ENCODE measurements around the gene TNFRSF1B.

- PRO-cap, 3 experiments = peak in 1 of 3 experiments; most common minus-strand start chr1:11796545 (in 1)
- RRBS = no CpG with 5 or more reads among the region's 10 CpGs
These were observed 9.5 kb downstream of the MTHFR start for GRCh38 chr1:11796191-11796801.

DNA sequence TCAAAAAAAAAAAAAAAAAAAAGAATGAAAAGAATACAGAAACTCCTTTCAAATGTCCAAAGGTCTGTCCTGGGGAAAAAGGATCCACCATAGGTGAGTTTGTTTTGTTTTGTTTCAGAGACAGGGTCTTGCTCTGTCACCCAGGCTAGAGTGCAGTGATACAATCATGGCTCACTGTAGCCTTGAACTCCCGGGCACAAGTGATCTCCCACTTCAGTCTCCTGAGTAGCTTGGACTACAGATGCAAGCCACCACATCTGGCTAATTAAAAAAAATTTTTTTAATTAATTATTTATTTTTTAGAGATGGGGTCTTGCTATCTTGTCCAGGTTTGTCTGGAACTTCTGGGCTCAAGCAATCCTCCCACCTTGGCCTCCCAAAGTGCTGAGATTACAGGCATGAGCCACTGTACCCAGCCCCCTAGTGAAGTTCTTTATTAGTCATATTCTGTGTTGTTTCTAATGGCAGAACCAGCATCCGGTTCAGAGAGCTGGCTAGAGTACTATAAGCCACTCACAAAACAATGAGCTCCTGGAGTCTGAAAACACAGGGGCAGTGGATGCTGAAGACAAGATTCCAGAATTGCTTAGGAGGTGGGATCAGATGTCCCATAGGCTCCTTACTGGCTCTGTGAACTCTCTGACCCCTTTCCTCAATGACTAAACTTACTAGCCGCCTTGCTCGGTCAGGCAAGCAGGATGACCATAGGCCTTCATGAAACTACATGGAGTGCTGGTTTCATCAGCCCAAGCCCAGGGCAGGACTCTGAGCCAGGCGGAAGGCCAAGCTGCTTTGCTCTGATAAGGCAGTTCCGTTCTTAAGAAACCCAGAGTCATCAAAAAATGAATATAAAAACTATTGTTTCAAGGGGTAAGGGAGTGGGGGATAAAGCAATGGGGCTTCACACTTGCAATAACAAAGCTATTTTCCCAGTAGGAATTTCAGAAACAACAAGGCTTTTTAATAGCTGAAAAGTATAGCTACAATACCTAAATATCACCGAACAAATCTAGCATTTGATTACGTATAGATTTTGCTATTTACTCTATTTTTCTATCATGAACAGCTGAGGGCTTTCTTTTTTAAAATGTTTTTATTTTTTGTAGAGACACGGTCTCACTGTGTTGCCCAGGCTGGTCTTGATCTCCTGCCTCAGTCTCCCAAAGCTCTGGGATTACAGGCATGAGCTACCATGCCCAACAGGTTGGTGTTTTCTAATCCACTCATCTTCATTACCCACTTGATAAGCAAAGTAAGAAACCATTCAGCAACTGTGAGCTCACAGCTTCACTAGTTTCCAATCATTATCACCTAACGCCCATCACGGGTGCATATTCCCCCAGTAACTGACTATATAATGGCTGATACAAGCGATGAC is 8.1 kb downstream of the MTHFR start:
- PRO-cap, 3 experiments = no peak in any of the 3 experiments
- RRBS = no CpG with 5 or more reads among the region's 12 CpGs

GRCh38 chr1:11802955-11803384 is 2.8 kb downstream of the MTHFR start:
- PRO-cap, 3 experiments = no peak in any of the 3 experiments
- RRBS = 7% methylated on average over 6 of the region's 15 CpGs

- PRO-cap, 3 experiments = no peak in any of the 3 experiments
- RRBS = 4% methylated on average over 6 of the region's 17 CpGs
These were observed 253 bp downstream of the CLCN6 start for GRCh38 chr1:11806313-11806575.

- PRO-cap, 3 experiments = no peak in any of the 3 experiments
- RRBS = no CpG with 5 or more reads among the region's 14 CpGs
These were observed 14.3 kb downstream of the NPPA start for GRCh38 chr1:11833105-11833877.

DNA sequence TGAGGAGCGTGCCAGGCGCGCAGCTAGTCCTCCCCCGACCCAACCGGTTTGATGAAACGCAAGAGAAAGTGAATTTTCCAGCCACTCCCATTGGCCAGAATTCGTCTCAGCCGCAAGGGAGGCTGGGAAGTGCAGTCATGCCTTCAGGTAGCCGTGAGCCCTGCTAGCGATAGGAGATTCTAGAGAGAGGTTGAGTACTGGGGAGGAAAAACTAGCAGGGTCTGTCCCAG is 17.4 kb downstream of the KIAA2013 start:
- PRO-cap, 3 experiments = peak in 3 of 3 experiments; most common plus-strand start position 172 of the sequence (in 2); most common minus-strand start position 50 of the sequence (in 3)
- RRBS = 2% methylated on average over 4 of the region's 10 CpGs

DNA sequence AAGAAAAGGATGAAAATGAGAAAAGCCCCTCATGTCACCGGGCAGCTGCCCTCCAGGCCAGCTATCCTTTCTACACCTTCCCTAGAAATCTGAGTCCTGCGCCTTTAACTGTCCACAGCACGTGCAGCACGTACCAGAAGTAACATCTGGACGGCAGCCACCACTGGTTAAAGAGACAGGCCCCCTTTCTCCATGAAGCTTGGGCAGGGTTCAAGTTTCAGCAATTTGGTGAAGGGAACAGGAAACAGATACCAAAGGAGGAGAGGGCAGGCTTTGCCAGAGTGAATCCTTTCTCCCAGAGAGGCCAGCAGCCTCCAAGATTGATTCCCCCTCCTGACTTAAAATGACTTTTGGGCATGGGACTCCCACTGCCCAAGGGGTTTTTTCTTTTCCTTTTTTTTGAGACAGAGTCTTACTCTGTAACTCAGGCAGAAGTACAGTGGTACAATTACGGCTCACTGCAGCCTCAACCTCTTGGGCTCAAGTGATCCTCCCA is 3.7 kb upstream of the KIAA2013 start:
- PRO-cap, 3 experiments = no peak in any of the 3 experiments
- RRBS = no CpG with 5 or more reads among the region's 6 CpGs

DNA sequence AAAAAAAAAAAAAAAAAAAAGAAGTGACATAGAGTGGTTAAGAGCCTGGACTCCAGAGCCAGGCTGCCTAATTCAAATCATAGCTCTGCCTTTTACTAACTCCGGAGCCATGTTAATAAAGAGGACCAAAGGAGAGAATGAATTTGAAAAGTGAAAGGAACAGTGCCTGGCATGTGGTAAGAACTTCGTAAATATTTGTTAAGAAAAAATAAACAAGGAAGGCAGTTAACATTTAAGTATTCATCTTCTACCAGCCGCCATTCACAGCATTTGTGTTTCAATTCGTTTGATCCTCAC is 11.6 kb downstream of the MFN2 start:
- PRO-cap, 3 experiments = no peak in any of the 3 experiments
- RRBS = no CpG with 5 or more reads among the region's 4 CpGs

GRCh38 chr1:12166653-12167139 is at the start of gene TNFRSF1B:
TNFRSF1B (plus strand) TSS chr1:12166991.
- PRO-cap, 3 experiments = peak in 3 of 3 experiments; most common plus-strand start chr1:12166991 (in 3); most common minus-strand start chr1:12166894 (in 2)
- RRBS = no CpG with 5 or more reads among the region's 44 CpGs

GRCh38 chr1:12171501-12172411 is 5.0 kb downstream of the TNFRSF1B start:
- PRO-cap, 3 experiments = no peak in any of the 3 experiments
- RRBS = 17% methylated on average over 3 of the region's 18 CpGs

- PRO-cap, 3 experiments = no peak in any of the 3 experiments
- RRBS = no CpG with 5 or more reads among the region's 9 CpGs
These were observed 16.1 kb downstream of the TNFRSF1B start for GRCh38 chr1:12182918-12183349.

GRCh38 chr1:12208204-12209305 is 21.3 kb upstream of the VPS13D start:
- PRO-cap, 3 experiments = no peak in any of the 3 experiments
- RRBS = no CpG with 5 or more reads among the region's 17 CpGs

- PRO-cap, 3 experiments = no peak in any of the 3 experiments
- RRBS = no CpG with 5 or more reads among the region's 6 CpGs
These were observed 156.6 kb downstream of the DHRS3 start for GRCh38 chr1:12461298-12461903.

DNA sequence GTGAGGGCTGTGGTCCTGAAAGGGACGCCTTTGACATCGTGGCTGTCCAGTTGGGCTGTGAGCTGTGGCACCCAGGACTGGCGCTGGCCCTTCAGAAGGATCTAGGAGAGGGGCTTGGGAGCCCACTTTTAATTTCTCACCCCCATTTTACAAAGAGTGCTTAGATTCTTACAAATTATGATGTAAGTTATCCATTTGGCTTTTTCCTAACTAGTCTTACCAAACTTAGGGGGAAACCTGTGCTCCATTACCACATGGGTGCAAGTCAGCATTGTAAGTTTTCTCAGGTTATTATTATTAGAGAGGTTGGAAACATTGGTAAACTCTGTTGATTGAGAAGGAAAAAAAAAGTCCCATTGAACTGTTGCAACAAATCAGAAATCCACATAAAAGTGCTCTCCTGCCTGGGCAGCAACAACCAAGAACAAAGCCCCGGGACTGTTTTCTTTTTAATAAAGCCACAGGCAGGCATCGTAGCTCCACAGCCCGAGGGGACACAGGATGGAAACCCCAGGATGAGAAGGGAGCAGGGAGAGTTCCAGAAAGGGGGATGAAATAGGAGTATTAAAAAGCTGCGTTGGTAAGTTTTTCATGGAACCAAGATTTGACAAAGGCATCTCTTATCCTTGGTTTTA is 108.3 kb downstream of the DHRS3 start:
- PRO-cap, 3 experiments = no peak in any of the 3 experiments
- RRBS = no CpG with 5 or more reads among the region's 7 CpGs

GRCh38 chr1:12579607-12580788 is 38.0 kb downstream of the DHRS3 start:
- PRO-cap, 3 experiments = no peak in any of the 3 experiments
- RRBS = 43% methylated on average over 8 of the region's 28 CpGs

DNA sequence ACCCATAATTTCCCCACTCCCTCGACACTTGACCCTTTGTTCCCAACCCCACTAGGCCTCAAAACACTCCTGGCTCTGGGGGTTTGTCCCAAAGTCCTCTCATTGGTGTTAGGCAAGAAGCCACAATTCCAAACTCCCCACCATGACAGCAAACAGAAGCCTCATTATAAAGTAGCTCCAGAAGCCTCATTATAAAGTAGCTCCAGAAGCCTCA is 3.1 kb downstream of the DHRS3 start:
- PRO-cap, 3 experiments = no peak in any of the 3 experiments
- RRBS = no CpG with 5 or more reads among the region's 1 CpG

- PRO-cap, 3 experiments = no peak in any of the 3 experiments
- RRBS = no CpG with 5 or more reads among the region's 7 CpGs
These were observed 2.8 kb downstream of the DHRS3 start for GRCh38 chr1:12615196-12615569.

GRCh38 chr1:13613777-13614012 is 30.1 kb downstream of the PDPN start:
- PRO-cap, 3 experiments = no peak in any of the 3 experiments
- RRBS = no CpG with 5 or more reads among the region's 3 CpGs

DNA sequence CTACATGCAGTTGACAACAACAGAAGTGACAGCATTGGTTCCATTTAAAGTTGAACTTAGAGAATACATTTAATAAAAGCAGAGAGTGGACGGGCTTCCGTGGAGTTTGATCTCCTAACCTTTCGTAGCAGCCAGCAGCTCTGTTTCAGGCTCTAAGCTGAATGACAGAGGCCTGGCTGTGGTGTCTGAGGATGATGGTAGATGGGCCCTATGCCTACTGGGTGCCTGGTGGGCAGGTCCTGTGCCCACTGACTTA is 54.5 kb downstream of the PRDM2 start:
- PRO-cap, 3 experiments = no peak in any of the 3 experiments
- RRBS = no CpG with 5 or more reads among the region's 3 CpGs

DNA sequence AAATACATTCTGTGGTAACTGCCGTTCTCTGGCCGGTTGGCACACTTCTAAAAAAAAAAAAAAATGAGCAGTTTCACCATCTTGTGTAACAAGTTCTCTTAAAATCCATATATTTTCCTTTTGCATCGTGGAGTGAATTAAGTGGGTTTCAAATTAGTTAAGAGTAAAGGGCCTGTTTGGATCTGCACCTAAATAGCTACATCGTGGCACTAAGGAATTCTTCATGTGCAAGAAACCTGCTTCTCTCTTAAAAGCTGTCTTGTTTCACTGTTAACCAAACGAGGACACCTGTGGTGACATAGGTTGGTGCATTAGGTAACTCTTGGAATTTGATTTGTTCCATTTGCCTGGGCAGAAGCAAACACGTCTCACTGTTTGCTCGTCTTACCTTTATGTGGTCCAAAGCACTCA is 60.8 kb downstream of the PRDM2 start:
- PRO-cap, 3 experiments = no peak in any of the 3 experiments
- RRBS = no CpG with 5 or more reads among the region's 7 CpGs

All from breast (tissue), 4 donors.